Left cardiac atrium (tissue), 1 donor: ENCODE measurements around the gene CPZ.

DNA sequence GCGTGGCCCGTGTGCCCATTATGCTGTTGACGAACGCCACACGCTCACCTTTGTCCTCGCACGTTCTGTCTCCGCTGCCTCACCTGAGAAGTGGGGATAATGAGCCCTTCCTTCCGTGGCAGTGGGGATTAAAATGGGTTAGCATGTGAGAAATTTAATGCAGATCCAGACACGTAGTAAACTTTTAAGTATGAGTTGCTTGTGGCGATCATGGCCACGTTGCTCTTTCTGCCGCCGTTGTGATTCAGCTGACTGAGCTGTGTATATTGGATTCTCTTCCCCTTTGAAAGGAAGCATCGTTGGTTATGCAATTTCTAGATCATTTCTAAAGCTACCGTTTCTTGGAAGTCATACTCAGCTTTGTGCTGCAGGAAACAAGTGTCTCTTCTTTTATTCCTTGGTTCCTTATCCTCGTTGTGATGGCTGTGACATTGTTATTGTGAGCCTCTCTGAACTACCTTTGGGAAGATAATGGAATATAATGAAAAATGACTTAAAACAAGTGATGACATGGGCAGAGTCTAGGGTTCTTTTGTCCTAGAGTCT is 16.5 kb downstream of the TBC1D14 start:
- PRO-cap: no peak

DNA sequence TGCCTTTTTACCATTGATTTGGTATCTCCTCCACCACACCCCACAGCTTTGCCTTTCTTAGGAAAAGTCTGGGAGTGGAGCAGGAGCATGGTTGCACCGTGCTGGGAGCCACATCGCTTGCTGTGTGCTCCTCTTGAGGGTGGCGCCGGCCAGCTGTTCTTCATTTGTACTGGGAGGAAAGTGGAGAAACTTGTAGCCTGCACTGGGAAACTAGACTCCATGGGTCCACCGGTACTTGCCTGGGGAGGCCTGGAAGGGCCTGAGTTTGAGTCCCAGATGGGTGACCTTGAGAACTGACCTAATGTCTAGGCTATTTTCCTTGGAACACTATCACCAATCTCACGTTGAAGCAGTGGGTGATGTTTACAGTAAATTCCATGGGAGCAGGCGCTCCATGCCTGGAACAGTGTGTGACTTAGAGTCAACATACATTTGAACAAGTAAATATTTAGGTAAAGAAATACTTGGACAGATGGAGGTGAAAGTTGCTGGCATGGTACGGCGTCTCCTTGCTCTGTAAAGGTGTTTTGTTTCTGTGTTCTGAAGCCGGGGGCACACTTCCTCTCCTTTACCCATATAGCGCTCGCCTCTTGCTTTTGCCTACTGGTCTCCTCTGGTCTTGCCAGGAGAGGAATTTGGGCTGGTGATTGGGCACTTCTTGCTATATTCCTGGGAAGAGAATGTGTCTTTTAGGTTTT is 47.5 kb downstream of the TBC1D14 start:
- PRO-cap: no peak

- PRO-cap: no peak
These were observed 54.8 kb downstream of the CCDC96 start for GRCh38 chr4:6987965-6988362.

DNA sequence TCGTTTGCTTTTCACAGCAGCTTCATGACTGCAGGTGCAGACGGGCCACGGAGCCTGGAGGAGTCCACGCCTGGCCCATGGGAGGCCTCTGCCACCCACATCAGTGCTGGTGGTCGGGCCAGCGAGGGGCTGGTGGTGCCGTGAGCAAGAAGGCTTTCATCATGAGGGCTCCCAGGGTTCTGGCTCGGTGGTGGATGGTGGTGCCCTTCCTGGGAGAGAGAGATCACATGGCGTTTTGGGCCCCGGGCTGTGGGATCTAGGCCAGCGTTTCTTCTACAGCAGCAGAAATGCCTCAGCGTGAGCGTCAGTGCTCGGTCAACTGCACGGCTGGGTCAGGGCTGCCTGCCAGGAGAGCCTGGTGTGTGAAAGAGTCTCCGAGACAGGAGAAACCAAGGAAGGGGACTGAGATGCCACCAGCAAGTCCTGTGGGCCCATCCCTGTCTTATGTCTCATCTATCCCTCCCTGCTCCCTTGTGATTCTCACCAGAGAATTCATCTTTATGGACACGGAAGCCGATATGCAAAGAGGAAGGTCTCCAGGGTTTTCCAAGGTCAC is 99.0 kb downstream of the SORCS2 start:
- PRO-cap: no peak

DNA sequence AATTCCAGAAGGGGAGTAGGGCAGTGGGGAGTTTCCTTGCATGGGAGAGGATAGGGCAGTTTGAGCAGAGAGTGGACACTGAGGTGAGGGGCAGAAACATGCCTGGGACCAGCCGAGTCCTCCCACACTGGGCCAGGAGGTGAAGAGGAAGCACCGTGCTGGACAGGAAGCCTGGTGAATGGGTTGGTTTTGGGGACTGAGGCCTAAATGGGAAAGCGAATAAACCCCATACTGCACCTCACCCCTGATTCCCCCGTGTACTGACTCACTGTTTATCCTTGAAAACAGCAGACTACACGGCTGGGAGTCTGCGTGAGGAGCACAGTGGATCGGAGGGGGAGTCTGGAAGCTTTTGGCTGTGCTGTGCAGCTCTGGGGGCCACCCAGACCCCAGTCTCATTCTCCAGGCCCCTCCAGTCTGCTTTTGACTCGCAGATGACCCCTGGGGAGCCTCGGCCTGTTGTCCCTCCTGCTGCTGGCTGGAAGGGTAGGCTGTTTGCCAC is 90.1 kb downstream of the PSAPL1 start:
- PRO-cap: no peak

- PRO-cap: no peak
These were observed 333 bp downstream of the PSAPL1 start for GRCh38 chr4:7434440-7434753.

- PRO-cap: no peak
These were observed 81.5 kb upstream of the PSAPL1 start for GRCh38 chr4:7516098-7516769.

- PRO-cap: no peak
These were observed 104.9 kb upstream of the PSAPL1 start for GRCh38 chr4:7539518-7540170.

DNA sequence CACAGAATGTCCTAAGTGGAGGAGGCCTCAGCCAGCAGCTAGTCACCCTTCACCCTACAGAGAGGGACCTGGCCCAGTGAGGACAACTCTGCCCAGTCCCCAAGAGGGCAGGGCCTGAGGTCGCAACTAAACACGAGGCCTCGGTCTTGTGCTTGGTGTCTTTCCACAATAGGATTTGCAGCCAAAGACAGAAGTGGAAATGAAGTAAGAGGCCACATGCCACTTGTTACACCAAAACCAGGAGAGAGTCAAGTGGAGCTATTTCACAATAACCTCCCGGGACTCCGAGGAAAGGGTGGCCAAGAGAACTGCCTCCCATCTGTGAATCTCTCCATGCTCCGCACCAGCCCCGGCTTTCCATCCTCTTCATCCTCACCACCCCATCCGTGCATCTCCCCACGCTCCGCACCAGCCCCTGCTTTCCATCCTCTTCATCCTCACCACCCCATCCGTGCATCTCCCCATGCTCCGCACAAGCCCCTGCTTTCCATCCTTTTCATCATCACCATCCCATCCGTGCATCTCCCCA is 150.5 kb downstream of the AFAP1 start:
- PRO-cap: no peak

GRCh38 chr4:7854958-7855520 is 84.6 kb downstream of the AFAP1 start:
- PRO-cap: no peak

- PRO-cap: no peak
These were observed 75.7 kb downstream of the AFAP1 start for GRCh38 chr4:7863757-7864477.

DNA sequence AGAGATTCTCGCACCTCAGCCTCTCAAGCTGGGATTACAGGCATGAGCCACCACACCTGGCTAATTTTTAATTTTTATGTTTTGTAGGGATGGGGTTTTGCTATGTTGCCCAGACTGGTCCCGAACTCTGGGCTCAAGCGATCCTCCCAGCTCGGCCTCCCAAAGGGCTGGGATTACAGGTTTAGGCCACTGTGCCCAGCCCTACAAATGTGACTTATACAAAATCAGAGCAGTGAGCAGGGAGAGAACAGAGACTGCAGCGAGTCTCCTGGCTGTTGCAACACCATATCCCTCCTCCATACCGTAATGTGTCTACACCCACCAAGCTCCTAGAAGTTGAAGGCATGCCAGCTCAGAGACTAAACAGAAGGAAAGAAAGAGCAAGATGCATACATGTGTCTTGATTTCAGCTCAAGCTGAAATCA is 34.8 kb downstream of the AFAP1 start:
- PRO-cap: no peak

DNA sequence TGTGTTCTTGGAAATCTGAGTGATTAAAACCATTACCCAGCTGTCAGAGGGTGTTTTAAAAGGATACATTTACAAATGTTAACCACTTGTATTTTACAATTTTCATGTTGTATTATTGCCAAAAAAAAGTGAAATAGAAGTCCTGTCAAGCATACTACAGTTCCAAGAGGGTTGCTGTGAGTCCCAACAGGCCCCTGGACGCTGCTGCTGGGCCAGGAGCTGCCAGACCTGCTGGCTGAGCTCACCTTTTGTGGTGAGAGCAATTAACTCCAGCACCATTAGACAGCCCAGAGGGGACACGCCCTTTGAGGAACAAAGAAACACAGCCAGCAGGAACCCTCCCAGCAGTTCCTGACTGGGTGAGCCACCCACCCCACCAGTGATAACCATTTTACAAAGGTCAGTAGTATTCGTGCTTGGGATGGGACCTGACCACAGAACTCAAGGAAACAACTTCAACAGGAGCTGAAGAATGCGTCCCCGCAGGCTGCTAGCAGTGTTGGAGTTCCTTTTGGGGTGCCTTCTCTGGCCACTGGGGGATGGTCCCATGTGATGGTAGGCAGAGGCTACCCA is 38.8 kb upstream of the AFAP1 start:
- PRO-cap: unidirectional peak, minus-strand start at position 252 of the sequence

GRCh38 chr4:7978904-7979410 is 39.3 kb upstream of the AFAP1 start:
- PRO-cap: no peak

DNA sequence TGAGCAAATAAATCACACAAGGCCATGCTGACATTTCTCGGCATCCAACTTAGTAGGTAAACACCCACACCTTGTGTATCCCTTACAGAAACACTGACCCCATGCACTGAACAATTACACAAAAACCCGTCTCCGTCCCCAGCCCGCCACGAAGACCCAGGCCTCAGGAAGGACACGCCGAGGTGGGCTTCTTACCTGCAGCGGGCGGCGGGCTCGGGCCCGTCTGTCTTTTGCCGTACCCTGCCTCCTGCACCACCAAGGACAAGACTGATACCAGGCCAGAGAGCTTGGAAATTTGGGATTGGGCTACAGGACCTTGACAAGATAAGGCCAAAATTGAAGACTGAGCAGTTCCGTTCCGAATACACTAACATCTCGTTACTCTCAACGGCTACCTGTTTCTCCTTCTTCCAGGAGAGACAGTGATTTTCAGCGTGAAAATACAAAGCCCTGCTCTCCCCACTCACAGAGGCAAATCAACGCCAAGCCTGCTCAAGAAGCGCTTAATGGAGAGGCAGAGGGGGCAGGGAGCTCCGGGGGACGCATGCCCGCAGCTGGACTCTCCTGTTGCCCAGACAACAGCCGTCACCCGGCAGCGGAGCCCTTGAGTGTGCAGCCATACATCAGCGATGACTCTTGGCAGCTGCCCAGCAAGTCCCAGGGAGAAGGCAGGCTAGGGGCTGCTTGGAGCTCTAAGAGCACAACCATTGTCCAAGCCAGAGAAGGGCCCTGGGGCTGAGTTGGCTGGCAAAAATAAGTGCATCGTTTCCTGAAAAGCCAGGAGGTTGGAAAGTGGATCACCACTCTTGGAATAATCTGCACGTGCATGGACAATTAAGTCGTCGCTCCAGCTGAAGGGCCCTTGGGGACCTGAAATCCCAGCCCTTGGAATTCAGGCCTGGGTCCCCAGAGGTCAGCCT is 70.8 kb upstream of the AFAP1 start:
- PRO-cap: no peak

GRCh38 chr4:8123062-8124062 is 35.3 kb downstream of the ABLIM2 start:
- PRO-cap: no peak

- PRO-cap: no peak
These were observed 13.8 kb upstream of the ABLIM2 start for GRCh38 chr4:8172342-8172851.

DNA sequence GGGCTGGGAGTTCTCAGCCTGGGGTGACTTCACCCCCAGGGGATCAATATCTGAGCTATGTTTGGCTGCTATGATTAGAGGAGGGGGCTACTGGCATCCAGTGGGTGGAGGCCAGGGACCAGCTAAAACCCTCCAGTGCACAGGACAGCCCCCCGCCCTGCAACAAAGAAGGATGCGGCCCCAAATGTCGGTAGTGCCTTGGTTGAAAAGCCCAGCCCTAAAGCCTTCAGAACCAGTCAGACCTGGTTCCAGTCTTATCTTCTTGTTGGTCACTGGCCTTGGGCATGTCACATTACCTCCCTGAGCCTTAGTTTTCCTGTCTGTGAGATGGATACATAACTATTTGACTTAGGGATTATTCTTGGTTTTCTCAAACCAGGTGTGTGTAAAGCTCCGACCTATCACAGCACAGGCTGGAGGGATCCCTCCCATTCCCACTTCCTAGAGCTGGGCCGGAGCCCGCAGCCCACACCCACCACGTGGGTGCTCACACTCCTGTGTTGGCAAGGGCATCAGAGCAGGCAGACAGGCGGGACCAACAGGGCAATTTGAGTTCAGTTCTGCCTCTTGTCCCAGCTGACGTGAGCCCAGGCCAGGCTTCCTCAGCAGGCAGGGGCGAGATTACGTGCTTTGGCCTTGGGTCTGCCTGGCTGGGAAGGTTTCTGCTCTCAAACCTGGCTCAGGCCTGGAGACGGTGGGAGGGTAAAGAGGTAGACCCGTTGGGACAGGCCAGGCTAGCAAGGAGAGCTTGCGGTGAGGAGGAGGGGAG is 952 bp upstream of the SH3TC1 start:
- PRO-cap: no peak

DNA sequence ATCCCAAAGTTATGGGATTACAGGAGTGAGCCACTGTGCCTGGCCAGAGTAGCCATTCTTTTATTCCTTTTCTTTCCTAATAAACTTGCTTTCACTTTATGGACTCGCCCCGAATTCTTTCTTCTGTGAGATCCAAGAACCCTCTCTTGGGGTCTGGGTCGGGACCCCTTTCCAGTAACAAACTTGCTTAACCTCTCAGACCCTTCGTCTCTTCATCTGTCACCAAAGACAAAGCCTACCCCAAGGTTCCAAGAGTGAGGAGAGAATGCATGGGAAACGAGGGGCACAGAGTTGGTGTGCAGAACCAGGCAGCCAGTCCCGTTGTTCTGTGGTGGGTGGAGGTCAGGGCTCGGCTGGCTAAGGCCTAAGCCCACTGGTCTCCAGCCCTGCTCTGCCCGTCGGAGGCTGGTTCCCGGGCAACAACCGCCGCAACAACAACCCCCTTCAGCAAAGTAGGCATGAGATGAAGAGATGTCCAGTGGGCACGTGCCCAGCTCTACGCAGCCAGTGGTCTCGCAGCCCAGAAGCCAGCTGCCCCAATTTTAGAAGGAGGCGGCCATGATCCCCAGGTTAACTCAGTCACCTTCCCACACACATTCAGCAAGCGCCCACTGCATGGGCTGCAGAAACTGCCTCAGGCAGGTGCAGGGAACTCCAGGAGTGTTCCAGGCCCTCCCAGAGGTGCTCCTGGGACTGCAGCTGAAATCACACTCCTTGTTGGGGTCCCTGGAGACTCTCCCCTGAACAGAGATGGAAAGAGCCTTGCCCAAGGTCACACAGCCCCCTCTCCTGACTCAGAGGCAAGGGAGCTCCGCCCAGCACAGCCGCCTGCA is 25.6 kb upstream of the HTRA3 start:
- PRO-cap: no peak

GRCh38 chr4:8592326-8593054 is at the start of gene CPZ:
TSS of gene CPZ (plus strand) at chr4:8592765.
- PRO-cap: no peak